Right common carotid artery plus branches (tissue), 1 donor: ENCODE results near the gene TRIB2.

DNA sequence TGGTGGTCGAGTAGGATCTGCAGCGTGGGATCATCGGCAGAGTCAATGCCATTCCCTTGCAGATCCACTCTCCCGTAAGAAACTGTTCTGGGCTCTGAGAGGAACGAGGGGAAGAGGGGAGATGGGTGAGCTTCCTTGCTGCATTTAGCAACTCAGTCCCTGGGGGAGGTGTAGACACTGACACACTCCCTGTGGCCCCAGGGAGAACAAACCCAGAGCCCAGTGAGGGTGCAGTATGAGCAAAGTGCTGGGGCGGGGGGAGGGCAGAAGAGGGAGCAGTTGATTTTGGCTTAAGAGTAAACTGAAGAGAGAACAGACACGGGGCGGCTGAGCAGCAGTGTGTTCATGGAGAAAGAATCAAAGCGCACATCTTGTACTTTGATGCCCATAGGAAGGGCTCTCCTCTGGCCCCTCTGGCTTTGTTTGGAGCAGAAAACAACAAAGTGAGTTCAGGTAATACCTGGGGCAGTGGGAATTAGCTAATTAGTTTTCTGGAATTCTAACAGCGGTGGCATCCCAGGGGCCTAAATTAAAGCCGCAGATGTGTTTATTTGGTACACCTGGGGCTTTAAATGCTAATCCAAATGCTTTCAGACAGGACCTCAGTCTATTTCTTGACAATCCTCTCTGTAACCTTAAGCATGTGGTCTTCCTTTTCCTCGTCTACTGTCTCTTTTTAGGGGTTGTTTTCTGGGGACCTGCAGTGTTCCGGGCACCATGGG lies 8.7 kb downstream of the GREB1 start:
- PRO-cap: no peak

- PRO-cap: no peak
Observed at GRCh38 chr2:11554308-11554789, 20.5 kb downstream of the GREB1 start.

GRCh38 chr2:11715896-11716499 lies 30.4 kb upstream of the LPIN1 start:
- PRO-cap: no peak

DNA sequence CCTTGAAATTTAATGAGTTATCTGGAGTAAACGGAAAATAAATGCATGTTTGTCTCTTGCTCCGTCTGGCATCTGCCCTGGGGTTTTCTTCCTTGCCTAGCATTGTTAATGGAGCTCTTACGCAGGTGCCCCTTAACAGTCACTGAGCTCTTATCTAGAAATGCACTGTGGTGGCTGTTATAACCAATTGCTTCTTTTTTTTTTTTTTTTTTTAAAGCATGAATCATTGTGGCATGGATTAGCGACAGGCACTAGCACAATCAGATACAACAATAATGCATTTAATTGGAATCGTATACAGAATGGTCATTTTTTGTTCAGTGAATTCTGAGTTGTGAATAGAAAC lies 26.9 kb upstream of the LPIN1 start:
- PRO-cap: no peak

DNA sequence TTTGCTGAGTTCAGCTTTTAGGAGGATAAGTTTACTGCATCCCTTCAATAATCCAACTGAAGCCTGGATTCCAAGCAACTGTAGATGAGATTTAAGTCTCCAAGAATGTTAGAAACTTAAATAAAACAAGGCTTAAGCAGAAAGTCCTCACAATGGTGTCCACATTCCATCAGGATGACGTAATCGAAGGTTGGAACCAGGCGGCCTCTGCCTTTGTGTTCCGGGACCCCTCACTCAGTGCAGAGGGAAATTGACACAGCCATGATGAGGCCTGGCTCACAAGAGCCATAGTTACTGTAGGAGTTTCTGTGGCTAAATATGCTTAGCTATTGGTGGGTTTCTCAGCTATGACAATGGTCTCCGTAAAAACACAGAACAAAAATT lies 260.5 kb downstream of the LPIN1 start:
- PRO-cap: no peak

DNA sequence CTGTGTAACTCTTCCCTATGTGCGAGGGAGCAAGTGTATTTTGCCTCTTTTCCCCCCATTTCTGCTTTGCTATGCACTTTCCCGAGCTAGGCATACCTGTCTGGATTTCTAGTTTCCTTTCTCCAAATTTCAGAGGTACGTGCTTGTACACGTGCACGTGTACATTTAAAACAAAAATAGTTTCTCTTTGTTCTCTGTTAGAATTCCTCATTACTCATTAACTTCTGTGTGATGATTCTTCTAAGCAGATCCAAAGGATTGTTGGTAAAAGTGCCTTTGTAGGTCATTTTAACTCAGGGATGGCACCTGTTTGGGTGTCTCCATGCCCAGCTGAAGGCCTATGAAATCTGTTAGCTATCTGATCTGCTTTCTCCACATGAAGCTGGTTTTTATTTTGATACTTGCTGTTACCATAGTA lies 264.3 kb downstream of the LPIN1 start:
- PRO-cap: no peak

DNA sequence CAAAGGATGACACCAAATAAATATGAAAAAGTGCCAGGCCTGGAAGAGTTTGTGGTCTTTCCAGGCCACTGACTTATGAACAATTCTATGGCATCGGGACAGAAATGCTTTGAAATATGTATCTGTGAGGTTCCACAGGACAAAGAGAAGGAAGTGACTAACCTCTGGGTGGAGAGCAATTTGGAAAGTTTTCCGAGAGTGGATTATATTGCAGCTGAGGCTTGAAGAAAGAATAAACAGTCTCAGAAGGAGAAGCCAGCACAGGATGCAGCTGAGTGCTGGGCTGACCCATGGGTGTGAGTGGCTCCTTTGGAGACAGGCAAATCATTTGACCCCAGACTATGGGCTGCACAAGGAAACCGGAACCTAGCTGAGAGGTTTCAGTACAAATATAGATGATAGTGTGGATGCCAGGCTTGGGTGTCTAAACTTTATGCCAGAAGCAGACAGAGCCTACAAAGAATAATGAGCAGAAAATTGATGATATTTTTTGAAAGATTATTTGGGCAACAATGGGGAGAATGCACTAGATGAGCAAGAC lies 409.3 kb downstream of the LPIN1 start:
- PRO-cap: bidirectional peak, plus-strand start at position 235 of the sequence, minus-strand start at position 89 of the sequence

GRCh38 chr2:12277342-12278000 lies 439.3 kb upstream of the TRIB2 start:
- PRO-cap: no peak

DNA sequence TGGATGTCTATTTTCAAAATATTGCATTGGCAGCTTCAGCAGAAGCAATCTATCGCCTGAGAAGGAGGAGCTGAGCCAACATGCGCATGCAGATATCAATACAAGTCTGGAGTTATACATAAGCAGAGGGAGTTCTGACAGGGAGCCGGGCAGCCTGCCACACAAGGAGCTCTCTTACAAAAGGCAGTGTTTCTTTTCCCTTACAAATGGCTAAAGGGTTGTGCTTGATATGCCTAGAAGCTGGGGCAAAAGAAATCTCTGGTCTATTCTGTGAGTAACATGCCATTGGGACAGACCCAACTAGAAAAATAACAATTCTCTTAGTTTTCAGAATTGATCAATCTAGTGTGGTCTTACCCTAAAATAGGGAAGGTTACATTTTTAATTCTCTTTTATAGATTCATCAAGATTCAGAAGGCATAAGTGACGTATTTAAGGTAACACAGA lies 291.8 kb upstream of the TRIB2 start:
- PRO-cap: no peak

GRCh38 chr2:12685190-12685601 lies 31.5 kb upstream of the TRIB2 start:
- PRO-cap: unidirectional peak, plus-strand start at chr2:12685350; unidirectional peak, plus-strand start at chr2:12685442

- PRO-cap: no peak
Observed at GRCh38 chr2:12714728-12715501, 1.8 kb upstream of the TRIB2 start.

- PRO-cap: no peak
Observed at GRCh38 chr2:12715676-12715851, 1.2 kb upstream of the TRIB2 start.

- PRO-cap: bidirectional peak, plus-strand start at chr2:12717024, minus-strand start at chr2:12716755
Observed at GRCh38 chr2:12716839-12717321, at the start of gene TRIB2. TRIB2 (plus strand) TSS chr2:12716936.

- PRO-cap: no peak
Observed at GRCh38 chr2:12720115-12721122, 3.7 kb downstream of the TRIB2 start.

DNA sequence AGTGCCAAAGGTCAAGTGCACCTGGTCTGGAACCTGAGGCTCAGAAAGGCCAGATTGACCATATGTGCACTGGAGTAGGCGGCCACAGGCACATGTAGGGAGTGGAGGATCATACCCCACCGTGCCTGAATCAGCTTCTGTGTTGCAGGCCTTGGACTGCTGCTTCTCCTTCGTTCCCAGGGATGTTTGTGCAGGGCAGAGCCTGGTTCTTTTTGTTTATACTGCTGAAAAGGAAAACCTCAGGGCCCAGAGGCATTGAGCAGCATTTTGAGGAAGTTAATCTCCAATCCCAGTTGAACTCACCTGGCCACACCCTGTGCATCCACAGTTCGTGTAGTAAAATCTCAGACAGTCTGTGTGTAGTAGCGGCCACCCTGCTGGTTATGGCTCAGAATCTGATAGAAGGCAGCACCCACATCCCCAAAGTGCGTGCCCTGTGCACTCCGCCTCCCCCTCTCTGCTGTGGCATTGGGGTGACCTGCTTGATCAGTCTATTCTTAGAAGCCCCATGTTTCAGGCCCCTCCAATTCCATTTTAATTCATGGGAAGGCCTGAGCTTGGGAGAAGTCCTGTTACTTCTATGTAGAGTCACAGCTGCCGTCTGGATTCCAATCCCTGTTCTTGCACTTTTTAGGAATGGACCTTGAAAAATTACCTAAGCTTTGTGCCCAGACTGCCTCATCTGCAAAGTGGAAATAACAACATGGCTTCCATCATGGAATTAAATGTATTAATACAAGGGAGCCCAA lies 10.9 kb downstream of the TRIB2 start:
- PRO-cap: no peak

GRCh38 chr2:12732602-12733304 lies 16.0 kb downstream of the TRIB2 start:
- PRO-cap: unidirectional peak, plus-strand start at chr2:12733047

GRCh38 chr2:12806475-12806984 lies 89.8 kb downstream of the TRIB2 start:
- PRO-cap: bidirectional peak, plus-strand start at chr2:12806808, minus-strand start at chr2:12806718

GRCh38 chr2:12808035-12808692 lies 91.4 kb downstream of the TRIB2 start:
- PRO-cap: no peak

- PRO-cap: bidirectional peak, plus-strand start at chr2:12819462, minus-strand start at chr2:12819201
Observed at GRCh38 chr2:12818822-12819677, 102.3 kb downstream of the TRIB2 start.

GRCh38 chr2:12834215-12834583 lies 117.5 kb downstream of the TRIB2 start:
- PRO-cap: no peak